ENCODE measurements around the gene LTN1.

DNA sequence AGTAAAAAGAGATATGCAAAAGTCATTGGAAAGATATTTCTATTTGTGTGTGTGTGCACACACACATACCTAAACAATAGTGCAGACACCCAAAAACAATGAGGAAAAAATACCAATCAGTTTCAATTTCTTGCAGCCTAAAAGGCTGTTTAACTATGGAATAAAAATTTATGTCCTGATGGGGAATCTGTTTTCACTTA, 257.5 kb upstream of the TMPRSS15 start:
- PRO-cap: no peak
- RAMPAGE, long total RNA, 2 experiments: no peak in any of the 2 experiments

DNA sequence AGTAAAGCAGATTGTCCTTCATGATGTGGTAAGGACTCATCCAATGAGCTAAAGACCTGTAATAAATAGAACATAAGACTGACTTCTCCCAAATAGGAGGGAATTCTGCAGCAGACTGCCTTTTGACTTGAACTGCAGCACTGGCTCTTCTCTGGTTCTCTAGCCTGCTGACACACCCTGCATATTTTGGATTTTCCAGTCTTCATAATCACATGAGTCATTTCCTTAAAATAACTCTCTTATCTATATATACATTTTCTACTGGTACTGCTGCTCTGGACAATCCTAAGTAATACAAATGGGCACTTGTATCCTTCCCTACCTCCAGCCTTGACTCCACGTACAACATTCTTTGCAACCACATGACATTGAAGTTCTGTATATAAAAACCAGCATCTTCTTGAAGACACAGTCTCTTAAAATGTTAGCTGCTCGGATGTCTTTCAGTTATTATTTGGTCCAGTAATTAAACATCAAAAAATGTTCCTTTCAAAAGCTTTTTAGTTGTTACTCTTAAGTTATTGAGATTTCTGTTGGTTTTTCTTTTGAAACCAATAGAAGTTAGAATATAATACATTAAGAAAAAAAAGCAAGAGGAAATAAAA, 429.4 kb upstream of the TMPRSS15 start:
- PRO-cap: no peak
- RAMPAGE, long total RNA, 2 experiments: no peak in any of the 2 experiments

DNA sequence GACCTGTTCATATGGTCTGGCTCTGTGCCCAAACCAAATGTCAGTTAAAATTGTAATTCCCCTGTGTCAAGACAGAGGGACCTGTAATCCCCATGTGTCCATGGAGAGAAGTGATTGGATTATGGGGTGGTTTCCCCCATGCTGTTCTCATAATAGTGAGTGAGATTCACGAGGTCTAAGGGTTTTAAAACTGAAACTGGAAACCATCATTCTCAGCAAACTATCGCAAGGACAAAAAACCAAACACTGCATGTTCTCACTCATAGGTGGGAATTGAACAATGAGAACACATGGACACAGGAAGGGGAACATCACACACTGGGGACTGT, 823.1 kb upstream of the TMPRSS15 start:
- PRO-cap: no peak
- RAMPAGE, long total RNA, 2 experiments: no peak in any of the 2 experiments

GRCh38 chr21:24811064-24811529, 796.2 kb downstream of the MRPL39 start:
- PRO-cap: no peak
- RAMPAGE, long total RNA, 2 experiments: no peak in any of the 2 experiments

DNA sequence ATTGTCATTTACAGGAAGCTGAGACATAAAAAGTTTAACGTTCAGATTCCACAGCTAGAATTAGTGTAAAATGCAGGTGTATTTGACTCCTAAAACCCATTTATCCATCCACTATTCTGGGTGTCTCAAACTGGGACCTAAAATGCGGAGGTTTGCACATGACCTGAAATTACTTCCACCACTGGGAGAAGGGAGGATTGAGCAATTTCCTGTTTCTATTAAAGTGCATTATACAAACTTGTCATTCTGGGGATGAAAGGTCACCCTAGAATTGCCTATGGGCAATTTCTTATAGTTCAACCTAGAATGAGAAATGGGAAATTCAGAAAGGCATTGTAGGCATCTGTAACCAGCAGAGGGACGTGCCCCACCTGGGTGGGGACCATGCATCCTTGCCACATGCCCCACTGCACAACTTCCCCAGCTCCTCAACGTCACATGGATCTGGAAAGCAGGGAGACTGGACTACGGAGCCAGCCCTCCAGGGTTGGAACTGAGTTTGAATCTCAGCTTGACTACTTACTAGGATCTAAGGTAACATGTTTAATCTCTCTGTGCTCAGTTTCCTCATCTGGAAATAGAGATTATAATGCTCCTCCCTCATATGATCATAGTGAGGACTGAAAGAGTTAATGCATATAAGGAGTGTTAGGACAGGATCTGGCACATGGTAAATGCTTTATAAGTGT, 47.0 kb downstream of the MRPL39 start:
- PRO-cap: no peak
- RAMPAGE, long total RNA, 2 experiments: no peak in any of the 2 experiments

DNA sequence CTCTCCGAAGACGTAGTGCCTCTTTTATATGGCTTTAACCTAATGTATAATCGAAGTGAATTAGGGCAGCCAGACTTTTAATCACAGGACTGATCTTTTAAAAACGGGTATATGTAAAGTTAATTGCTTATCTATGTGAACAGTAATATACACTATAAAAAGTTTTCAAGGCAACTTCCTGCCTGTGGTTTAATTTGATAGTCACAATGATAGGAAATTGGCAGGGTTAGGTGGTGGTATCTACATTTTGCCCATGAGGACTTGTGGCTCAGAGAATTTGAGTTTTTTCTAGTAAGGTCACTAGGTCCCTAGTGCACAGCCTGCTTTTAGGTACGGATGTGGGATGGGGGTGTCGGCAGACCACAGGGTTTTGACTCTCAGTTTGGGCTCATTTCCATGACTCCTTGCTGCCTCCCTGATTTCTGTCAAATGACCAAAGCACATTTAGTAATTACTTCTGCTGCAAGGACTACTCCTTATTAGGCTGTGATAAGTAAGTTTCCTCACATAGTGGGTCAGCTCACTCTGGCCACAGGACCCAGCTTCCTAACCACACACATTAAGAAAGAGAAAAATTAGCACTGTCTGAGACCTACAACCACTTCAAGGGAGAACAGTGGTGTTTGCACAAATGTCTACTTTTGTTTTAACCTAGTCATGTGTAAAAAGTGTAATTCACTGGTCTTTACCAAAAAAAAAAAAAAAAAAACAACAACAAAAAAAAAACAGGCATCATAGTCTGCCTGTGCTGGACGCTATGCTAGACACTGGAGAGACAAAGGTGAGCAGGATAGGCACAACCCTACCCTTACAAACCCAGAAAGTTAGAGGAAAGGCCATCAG, 43.8 kb downstream of the MRPL39 start:
- PRO-cap: no peak
- RAMPAGE, long total RNA, 2 experiments: no peak in any of the 2 experiments

DNA sequence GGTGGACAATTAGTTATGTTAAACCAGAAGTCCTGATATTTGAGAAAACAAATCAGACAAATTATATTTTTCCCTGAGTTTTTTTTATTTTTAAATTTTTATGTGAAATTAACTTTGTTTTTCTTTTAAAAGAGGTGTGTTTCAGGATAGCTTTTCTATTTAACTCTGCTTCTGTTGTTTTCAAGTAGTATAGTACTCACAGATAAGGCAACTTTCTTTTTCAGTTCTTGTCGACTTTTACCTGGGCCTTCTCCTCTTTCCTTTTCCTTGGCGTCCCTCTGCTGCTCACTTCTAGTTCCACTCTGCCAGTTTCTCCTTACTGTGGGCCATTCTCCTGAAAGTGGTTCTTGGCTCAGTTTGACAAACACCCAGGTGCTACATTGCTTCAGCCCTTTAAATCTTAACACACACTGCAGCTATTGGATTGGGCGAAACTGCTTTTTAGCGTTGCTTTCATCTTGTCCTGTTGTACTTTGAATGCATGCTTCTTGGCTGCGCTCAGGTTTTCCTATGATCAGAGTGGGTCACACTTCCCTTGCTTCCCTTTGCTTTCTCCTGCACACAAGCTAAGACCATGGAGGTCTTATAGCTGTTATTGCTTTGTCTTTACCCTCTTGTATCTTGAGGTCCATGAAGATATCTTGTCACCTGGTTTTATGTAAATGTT, 21.5 kb downstream of the GABPA start:
- PRO-cap: no peak
- RAMPAGE, long total RNA, 2 experiments: no peak in any of the 2 experiments

DNA sequence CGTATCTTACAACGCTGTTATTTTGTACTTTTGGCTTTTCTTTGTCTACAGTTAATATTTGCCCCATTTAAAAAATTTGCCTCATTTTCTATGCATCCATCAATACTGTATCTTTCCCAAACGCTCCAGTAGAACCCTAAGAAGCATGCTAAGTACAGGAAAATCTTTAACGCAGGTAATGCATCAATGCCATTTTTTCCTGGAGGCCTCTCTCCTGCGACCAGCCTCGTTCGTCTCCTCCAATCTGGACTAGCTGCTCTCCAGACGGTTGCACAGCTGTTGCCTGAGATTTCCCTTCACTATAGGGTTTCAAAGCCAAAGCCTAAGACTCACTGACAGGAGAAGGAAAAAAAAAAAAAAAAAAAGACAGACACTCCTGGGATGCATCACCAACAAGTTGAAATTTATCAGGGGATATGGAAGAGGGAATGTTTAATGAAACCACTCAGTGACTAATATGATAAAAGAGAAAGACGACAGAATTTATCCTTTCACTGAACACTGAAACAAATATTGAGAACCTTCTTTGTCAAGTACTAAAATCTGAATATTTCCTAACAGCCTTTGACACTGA, 93.1 kb downstream of the APP start:
- PRO-cap: no peak
- RAMPAGE, long total RNA, 2 experiments: no peak in any of the 2 experiments

DNA sequence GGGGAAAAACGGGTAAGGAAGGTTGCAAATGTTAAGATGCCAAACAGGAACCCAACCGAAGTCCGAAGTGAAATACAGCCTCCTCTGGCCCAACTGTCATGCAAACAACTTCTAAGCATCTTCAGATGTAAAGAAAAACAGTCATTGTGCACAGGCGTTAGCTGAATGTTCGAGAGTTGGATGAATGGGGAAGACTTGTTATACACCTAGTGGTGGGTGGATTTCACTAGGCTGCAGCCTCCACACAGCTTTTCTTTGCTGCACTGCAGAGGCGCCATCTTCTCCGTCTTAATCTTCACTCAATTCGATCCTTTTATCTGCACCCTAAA, 1.6 kb downstream of the APP start:
- PRO-cap: unidirectional peak, plus-strand start at position 219 of the sequence; bidirectional peak, plus-strand start outside the sequence, minus-strand start at position 287 of the sequence
- RAMPAGE, long total RNA, 2 experiments: no peak in any of the 2 experiments

DNA sequence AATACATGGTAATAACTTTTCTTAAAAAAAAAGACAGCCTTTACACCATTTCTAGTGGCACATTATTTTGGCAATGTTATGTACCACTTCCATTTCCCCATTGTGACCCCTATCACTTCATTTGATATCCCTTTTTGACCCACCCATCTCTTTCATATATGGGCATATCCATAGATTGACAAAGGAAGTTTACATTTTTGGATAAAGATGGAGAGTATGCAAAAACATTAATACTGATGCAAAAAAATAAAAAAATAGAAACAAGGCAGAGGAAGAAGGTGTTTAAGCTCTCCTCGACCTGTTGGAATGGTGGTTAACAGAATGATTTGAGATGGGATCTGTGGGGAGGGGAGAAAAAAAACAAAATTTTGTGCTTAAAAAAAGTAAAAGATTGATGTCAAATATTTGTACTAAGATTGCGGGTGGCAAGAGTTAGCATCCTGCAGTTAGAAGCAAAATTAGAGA, 65.0 kb upstream of the APP start:
- PRO-cap: no peak
- RAMPAGE, long total RNA, 2 experiments: no peak in any of the 2 experiments

DNA sequence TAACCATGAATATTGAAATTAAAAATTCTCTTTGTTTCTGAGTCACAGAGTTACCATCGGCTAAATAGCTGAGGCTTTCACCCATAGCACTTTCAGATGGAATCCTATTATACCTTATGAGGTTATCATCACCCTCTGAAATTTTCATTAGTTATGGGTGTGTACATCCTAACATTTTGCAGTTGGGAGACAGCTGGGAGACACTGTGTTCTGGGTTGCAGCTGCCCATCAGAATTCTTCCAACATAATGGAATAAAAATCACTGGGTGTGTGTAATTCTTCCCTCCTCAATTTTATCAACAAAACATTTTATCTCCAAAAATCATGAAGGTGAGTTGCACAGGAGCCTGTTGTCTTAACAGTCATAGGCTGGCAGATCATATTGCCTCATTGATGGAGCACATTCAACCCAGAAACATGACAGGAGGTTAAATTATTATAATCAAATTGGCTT, 17.5 kb downstream of the CYYR1 start:
- PRO-cap: no peak
- RAMPAGE, long total RNA, 2 experiments: no peak in any of the 2 experiments

GRCh38 chr21:26570208-26570656, 2.9 kb downstream of the CYYR1 start:
- PRO-cap: bidirectional peak, plus-strand start at chr21:26570500, minus-strand start at chr21:26570385
- RAMPAGE, long total RNA, 2 experiments: no peak in any of the 2 experiments

- PRO-cap: no peak
- RAMPAGE, long total RNA, 2 experiments: no peak in any of the 2 experiments
Observed at GRCh38 chr21:26799829-26800508, 45.2 kb downstream of the ADAMTS1 start.

GRCh38 chr21:26840194-26840706, 5.0 kb downstream of the ADAMTS1 start:
- PRO-cap: no peak
- RAMPAGE, long total RNA, 2 experiments: no peak in any of the 2 experiments

DNA sequence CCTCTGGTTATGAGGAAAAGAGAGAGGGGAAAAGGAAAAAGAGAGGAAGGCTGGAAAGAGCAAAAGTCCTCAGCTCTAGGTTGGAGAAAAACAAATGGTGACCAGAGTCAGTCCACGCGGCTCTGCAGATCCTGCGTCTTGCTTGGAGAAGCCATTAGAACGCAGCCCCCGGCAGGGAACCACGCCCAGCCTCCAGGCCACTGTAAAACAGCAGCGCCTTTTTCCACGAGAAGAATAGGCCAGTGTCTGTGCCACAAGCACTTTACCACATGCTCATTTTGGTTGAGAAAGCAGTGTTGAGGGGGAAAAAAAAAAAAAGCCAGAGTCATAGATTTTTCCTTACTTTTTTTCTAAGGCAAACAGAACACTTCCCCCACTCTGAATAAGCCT, 846.9 kb upstream of the ADAMTS5 start:
- PRO-cap: no peak
- RAMPAGE, long total RNA, 2 experiments: no peak in any of the 2 experiments

GRCh38 chr21:27884734-27885094, 917.8 kb upstream of the ADAMTS5 start:
- PRO-cap: no peak
- RAMPAGE, long total RNA, 2 experiments: start-site peak on the minus strand in 1 of 2 experiments, at chr21:27884994-27885055 at its widest, 50 reads per replicate

GRCh38 chr21:28770412-28771397, 114.5 kb downstream of the N6AMT1 start:
- PRO-cap: unidirectional peak, minus-strand start at chr21:28770973
- RAMPAGE, long total RNA, 2 experiments: no peak in any of the 2 experiments

GRCh38 chr21:28822754-28823514, 62.2 kb downstream of the N6AMT1 start:
- PRO-cap: no peak
- RAMPAGE, long total RNA, 2 experiments: no peak in any of the 2 experiments

DNA sequence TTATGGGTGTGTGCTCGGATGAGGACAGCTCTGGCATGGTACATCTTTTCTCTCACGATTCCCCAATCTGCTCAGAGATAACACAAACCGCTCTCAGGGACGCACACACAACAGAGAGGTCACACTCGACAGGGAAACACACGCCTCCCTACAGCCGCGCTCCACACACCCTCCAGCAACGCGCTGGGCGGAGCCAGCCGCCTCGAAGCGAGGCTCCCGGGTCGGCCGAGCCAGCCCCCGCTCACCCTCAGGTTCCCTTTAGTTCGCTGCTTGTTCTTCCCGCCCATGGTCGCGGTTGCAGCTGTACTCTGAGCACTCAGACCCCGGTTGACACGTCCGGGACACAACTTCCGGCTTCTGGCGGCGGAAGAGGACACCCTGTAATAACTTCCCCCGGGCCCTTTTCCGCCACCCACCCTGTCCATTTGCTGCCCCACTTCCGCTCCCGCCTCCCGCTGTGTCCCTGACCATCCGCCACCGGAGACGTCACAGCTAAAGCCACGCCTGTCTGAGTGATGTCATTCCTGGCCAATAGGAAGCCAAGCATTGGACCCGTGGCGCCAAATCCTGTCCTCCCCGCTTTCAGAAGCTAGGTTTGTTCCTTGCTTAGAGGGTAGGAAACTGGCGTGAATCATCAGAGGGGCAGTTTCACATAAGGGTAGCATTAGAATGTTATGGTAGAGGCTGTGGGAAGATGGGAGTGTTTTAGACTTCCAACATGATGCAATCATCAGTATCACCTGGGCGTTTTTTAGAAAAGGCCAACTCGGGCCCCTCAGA, at the start of gene LTN1:
TSS of gene LTN1 (minus strand) at position 359 of the 780 bp plus-strand sequence.
- PRO-cap: bidirectional peak, plus-strand start at position 585 of the sequence, minus-strand start at position 329 of the sequence
- RAMPAGE, long total RNA, 2 experiments: start-site peak on the minus strand in 2 of 2 experiments, centred at positions 317 to 332 of the sequence, 162 to 661 reads per replicate

- PRO-cap: no peak
- RAMPAGE, long total RNA, 2 experiments: no peak in any of the 2 experiments
Observed at GRCh38 chr21:29064571-29065632, 8.5 kb downstream of the CCT8 start.